Pulmonary lymph node (tissue), 1 donor: ENCODE measurements around a stretch of chr1.

DNA sequence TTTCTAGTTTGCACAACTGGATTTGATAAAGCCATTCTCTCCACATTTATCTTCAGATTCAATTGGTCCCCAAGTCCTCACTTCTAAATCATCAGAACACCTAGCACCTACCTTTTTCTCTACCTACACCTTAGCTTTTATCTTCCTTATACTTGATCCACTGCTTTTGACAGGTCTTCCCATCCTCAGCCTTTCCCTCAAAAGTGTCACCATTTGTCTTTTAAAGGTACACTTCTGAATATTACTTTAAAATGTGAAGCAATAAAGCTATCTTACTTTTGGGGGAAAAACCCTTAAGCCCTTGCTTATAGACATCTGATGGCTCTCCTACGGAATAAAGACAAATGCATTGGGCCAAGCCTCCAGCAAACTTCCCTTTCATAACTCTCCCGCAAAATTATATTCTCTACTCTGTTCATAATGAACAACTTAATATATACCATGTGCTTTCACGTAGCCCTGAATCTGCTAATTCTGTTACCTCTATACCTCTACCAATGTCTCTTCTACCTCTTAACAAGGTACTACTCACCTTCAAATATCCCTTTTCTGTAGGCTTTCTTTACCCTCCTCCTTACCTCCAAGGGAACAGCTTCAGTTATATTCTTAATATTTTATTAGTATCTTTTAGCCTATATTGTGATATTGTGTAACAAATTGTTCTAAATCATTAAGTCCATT, 9.0 kb downstream of the CSDE1 start:
- PRO-cap: no peak

- PRO-cap: no peak
Measured at GRCh38 chr1:114755737-114756356, 1.9 kb downstream of the CSDE1 start.

DNA sequence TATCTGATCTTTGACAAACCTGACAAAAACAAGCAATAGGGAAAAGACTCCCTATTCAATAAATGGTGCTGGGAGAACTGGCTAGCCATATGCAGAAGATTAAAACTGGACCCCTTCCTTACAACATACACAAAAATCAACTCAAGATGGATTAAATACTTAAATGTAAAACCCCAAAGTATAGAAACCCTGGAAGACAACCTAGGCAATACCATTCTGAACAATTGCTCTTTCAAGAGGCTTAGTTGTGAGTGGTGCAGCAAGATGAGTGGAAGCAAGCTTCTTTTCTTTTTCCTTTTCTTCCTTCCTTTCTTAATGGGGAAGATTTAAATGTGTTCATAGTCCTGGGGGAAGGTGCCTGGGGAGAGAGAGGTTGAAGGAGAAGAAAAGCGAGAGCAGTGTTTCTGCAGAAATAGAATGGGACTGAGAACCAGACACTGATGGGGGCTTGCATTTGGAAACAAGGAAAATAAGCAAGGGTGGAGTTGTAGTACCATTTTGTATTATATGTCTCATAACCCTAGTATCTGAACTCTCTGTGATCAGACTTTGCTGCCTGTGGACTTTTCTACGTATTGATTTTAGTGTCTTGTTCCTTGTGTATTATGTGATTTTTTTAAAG, 8.9 kb upstream of the TSPAN2 start:
- PRO-cap: no peak

- PRO-cap: no peak
Measured at GRCh38 chr1:115168887-115169245, 79.6 kb upstream of the TSPAN2 start.

GRCh38 chr1:115282719-115283494, 55.1 kb downstream of the NGF start:
- PRO-cap: no peak

DNA sequence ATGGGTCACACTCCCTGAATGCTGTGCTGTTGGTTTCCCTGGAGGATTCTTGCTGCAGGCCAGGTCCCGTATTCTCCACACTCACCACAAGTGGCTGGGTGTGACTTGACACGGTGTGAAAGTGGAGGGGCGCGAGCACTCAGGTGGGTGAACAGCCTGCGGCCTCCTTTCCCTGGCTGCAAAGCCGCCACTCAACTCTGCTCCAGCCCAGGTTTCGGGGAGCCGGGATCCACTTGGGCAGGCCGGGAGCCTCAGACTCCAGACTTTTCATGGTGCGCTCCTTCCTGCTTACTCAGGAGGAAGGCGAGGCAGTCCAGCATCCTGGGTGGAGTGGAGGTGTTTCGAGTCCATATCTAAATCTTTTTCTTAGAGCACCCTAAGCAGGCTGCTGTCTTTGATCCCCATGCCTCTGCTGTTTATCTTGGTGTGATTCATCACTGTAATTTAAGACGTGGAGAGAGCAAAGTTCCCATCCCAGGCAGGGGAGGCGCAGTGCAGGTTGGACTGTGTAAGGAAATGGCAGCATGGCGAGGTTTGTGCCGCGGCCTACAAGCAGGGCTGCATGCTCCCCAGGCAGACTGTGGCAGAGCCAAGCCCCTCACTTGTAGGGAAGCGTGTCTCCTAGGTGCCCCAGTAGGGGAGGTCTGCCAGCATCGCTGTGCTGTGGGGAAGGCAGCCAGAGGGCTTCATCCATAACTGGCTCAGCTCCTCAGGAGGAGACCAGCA, 29.6 kb downstream of the VANGL1 start:
- PRO-cap: no peak

- PRO-cap: no peak
Measured at GRCh38 chr1:115748326-115748784, 20.2 kb downstream of the CASQ2 start.

DNA sequence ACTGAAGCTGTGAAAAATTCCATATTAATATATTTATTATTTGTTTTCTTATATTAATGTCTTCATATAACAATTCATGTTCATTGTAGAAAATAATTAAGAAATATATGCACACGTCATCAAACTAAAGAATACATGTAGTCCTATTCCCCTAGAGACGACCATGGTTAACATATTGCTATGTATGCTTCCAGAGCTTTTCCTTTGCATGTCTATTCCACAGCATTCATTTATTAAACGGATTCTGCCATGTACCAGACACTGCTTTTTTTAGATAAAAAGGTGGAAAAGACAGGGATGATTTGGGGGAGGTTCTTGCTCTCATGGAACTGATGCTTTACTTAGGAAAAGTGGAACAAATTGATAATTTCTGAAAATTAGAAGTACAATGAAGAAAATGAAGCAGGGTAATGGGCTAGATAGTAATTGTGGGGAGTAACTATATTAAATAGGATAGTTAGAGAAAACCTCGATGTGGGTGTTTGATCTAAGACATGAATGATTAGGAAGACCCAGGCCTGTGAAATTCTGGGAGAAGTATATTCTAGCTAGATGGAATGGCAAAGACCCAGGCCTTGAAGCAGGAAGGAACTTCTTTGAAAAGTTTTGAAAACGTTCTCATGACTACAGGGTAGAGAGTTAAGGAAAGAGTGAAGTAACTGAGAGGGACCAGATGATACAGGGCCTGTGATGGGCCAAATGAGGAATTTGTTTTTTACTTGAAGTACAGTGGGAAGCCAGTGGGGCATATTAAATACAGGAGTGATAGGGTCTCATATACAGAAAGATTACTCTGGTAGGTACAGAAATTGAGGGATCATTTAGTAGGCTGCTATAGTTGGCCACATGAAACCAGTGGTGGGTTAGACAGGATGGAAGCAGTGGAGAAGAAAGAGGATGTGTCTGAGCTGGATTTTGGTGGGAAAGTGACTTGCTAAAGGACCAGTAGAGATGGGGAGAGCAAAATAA, 47.3 kb downstream of the SLC22A15 start:
- PRO-cap: no peak

- PRO-cap: no peak
Measured at GRCh38 chr1:116242461-116243358, 130.3 kb upstream of the ATP1A1 start.

DNA sequence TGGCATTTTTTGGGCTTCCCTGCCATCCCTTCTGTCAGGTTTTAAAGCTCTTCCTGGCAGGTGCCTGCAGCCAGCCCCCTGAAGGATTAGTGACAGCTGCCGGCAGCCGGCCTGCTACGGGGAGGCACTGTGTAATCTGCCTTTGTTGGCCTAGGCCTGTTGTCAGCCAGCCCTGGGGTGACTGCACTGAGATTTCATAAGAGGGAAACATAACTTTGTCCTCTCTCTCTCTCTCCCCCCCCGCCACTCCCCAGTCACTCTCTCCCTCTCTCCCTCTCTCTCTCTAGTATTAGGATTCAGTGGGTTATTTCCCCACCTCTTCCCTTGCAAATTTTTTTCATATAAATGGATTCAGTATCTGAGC, 99.6 kb upstream of the ATP1A1 start:
- PRO-cap: no peak

GRCh38 chr1:116312161-116312899, 60.7 kb upstream of the ATP1A1 start:
- PRO-cap: no peak

DNA sequence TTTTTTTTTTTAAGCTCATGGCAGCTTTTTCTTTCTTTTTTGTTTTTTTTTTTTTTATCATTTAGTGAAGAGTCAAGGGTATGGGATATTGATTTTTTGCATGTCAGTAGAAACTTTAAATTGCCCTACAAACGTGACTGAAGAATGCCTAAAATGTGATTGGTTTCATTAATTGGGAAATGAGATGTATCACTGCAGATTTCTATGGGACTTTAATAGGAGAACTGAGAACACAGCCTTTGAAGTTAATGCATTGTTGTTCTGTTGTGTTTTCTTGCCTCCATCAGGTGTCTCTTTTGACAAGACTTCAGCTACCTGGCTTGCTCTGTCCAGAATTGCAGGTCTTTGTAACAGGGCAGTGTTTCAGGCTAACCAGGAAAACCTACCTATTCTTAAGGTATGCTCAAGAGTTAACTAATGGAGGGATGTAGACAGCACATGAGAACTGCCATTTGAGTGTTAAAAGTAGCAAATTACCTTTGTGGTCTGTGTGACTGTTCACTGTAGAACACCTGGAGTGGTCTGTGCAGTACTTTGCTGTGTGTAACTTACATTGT, 17.5 kb downstream of the ATP1A1 start:
- PRO-cap: no peak

DNA sequence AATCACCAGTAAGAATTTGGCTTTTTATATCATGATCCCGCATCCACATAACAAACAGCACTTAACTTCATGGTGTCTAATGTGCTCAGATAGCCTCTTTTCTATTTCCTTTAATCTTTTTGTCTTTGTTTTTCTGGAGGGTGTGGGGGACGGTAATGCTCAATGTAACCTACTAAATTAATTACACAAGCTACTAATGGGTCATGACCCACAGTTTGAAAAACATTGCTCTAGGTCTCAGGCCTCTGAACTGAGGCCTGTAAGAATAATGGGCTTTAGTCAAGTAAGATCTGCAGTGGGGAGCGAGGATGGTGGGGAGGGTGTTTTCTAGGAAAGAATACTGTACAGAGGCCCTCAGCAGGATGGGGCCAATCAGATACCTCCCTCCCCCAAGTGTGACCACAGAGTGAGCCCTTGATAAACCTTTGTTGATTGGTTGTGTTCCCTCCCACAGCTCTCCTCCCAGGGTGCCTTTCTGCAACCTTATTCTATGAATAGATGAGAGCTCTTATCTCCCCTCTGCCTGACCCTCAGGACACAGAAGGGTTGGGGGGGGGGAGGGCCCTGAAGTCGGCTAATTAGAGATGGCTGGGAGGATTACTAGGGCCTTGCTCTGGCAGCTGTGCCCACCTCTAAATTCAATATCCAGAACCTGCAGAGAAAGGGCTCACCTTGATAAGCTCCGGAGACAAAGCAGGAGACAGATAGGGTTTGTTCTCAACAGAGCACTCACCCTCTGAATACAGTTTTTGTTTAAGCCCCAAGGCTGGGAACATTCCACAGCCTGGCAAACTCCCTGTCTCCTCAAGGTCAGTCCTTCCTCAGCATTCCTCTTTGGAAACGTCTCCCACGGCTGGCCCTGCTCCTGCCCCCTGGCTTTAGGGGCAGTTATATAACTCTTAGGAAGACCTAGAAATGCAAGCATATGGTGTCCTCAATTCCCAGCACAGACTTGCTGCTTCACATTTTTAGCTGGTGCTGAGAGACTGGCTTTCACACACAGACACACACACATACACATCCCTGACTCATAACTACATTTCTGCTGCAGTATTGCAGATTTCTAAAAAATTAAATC, 42.8 kb downstream of the ATP1A1 start:
- PRO-cap: no peak

GRCh38 chr1:116432328-116432670, 59.3 kb downstream of the ATP1A1 start:
- PRO-cap: no peak

GRCh38 chr1:116460892-116461247, 87.8 kb downstream of the ATP1A1 start:
- PRO-cap: no peak

DNA sequence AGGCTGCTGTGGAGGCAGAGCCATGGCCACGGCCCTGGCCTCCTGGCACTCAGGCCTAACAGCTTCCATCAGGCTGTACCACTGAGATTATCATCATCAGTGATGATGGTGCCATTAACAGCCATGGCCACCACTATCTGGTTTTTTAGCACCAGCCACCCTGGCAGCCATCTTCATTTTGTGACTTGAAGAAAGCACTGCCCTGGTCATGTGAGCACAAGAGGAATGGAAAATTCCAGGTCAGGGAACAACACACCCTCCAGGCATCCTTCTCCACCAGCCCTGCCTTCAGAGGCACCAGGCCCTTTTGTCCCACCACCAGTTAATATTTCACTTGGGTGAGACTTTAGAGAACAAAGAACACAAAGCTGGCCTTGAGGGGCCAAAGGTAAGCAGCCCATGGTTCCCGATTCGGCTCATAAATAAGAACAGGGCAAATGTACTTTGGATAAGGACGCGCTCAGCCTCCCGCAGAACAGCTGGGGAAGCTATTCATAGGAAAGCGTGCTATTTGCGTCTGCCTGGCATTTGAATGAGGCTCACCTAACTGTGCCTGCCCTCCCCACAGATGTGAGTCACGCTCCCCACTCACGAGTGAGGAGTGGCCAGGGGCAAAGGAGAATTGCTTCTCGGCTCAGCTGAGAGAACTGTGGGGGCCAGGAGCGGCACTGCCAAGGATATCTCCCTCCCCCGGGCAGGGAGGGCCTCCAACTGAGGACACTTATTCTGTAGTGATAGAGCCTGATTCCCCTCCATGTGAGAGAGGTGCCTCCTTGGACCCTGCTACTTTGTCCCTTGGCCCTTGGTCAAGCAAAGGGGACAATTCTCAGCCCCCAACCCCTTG, 95.6 kb downstream of the CD58 start:
- PRO-cap: no peak

- PRO-cap: no peak
Measured at GRCh38 chr1:116477328-116477906, 93.4 kb downstream of the CD58 start.

GRCh38 chr1:116492361-116492785, 78.5 kb downstream of the CD58 start:
- PRO-cap: no peak

DNA sequence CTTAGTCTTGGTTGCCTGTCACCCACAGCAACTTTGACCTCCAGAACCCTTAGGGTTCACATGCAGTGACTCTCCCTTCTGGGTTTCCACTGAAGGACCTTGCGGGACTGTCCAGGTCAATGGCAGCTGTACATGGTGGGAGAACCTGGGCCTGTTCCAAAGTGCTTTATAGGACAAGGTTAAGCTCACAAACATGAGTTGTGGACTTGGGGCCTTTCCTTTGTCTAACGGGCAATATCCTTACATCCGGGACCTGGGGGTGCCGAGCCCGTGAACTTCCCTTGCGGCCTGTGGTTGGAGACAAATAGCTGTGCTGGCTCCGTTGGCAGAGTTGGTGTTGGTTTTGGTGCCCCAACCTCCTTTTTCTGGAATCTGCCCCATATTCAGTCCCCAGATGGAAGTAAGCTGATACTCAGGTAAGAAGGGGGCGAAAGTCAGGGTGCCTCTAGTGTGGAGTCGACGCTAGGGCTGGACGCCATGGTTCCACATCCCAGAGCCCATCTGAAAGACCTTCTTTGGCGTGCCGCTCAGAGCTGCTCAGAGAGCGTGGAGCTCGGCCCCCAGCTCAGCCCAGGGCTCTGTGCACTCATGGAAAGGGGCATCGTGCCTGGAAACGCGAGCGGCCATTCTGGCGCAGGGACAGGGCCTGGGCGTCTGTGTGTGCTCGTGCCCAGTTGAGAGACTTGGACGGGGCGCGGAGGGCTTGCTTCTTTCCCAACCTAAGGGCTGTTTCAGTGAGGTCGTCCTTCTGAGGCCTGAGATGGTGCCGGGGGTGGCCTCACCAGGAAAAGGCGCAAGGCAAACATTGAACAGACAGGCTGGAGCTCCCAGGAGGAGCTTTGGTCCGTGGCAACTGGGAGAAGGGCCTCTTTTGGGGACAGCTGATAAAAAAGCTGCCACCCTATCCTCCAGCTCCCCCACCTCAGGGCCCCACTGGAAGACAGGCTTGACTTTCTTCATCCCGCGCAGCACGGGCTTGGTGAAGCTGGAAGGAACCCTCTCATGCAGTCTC, 77.4 kb downstream of the CD58 start:
- PRO-cap: no peak

- PRO-cap: no peak
Measured at GRCh38 chr1:116508708-116509163, 62.1 kb downstream of the CD58 start.